ENCODE data around the gene NPEPL1.

GRCh38 chr20:57389690-57390245 lies 1.4 kb upstream of the RBM38 start:
- PRO-cap = no peak

GRCh38 chr20:57408060-57408717 lies 17.0 kb downstream of the RBM38 start:
- PRO-cap = no peak

GRCh38 chr20:57495081-57495635 lies 29.8 kb downstream of the CTCFL start:
- PRO-cap = no peak

DNA sequence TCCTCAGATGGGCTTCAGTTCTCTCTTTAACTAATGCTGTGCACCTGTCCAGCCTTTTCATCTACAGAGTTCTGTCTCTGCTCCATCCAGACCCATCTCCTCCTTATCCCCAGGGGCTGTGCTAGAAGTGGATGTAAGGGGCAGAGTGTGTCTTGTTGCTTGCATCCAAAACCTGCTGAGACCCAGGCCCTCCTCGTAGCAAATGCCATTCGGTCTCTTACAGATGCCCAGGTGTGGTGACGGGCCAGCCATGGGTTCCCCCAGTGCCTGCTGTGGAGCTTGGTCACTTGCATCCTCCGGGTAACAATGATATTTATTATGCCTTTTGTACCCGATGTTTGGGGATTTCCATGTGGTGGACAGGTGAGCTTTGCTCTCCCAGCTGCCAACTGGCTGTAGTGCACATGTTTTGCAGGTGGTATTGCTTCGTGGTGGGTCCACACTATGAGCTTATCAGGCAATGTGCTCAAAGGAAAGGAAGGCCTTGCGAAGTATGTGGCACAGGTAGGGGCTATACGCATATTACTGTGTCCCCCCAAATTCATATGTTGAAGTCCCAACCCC lies 4.1 kb upstream of the CTCFL start:
- PRO-cap = no peak

- PRO-cap = no peak
Measured at GRCh38 chr20:57562369-57562851, 1.5 kb downstream of the PCK1 start.

DNA sequence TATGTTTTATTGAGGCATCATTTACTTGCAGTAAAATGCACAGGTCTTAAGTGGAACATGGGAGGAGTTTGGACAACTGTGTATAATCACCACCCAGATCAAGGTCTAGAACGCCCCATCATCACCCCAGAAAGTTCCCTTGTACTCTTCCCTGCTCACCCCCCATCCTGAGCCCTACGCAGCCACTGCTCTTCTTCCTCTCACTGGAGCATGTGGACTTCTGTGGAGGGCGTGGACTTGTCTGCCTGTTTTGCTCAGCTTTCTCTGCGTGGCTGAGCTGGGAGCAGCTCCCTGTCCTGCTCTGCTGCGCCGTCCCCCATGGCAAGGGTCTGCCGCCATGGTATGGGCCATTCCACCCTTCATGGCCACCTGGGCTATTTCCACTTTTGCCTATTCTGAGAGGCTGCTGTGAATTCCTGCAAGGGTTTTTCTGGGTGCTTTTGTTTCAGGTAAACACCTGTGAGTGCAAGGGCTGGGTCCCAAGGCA lies 19.6 kb downstream of the PCK1 start:
- PRO-cap = no peak

DNA sequence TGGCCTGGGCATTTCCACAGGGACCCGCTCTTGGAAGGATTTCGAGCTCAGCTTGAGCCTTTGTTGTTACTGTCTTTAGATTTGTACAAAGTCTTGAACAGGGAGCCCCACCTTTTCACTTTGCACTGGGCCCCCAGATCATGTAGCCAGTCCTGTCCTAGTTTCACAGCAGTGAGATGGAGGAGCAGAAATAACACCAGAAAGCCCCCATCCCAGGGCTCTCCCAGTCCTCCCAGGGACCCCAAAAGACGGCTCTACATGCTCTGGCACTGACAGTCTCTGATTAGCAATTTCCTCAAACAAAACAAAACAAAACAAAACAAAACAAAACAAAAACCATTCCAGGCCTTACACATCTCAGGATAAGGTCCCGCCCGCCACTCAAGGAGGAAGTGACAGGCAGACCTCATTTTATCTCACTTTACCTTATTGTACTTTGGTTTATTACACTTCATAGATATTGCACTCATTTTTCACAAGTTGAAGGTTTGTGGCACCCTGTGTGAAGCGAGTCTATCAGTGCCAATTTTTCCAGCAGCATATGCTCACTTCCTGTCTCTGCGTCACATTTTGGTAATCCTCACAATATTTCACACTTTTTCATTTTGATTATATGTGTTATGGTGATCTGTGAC lies 15.3 kb downstream of the ZBP1 start:
- PRO-cap = no peak

GRCh38 chr20:57709372-57709648 lies 505 bp downstream of the PMEPA1 start:
- PRO-cap = no peak

- PRO-cap = no peak
Measured at GRCh38 chr20:57709649-57709881, 250 bp downstream of the PMEPA1 start.

- PRO-cap = no peak
Measured at GRCh38 chr20:57714440-57714903, 4.7 kb upstream of the PMEPA1 start.

DNA sequence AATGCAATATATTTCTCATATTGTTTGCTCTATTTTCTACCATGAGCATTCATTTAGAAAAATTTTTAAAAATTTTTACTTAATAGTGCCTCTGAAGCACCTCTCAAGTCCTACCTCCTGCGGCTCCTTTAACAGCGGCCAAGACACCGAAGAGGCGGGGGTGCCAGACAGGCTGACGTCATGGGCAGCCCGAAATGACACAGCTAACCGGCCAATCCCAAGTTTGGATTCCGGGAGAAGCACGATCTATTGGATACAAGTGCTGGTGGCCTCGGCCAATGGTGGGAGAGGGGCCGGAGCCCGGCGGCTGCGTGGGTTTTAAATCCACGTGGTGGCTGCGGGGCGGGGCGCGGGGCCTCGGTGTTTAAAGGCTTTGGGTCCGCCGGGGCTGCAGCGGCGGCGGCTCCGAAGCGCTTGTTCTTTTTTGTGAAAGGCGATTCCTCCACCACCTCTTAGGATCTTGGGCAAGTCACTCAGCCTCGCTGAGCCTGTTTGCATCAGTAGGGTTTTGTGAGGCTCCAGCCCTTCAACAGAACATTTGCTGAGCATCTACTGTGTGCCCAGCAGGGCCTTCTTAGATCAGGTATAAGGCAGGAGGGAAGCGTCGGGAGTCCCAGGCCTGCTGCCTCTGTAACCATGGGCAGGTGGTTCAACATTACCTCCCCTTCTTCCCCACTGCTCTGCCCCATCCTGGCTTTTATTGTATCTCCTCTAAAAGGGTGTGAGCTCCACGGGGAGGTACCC lies 8.7 kb upstream of the PMEPA1 start:
- PRO-cap = no peak

GRCh38 chr20:57747906-57748312 lies 38.1 kb upstream of the PMEPA1 start:
- PRO-cap = no peak

- PRO-cap = no peak
Measured at GRCh38 chr20:57773942-57774322, 64.1 kb upstream of the PMEPA1 start.

GRCh38 chr20:58308659-58309601 lies 585 bp upstream of the RAB22A start:
- PRO-cap = bidirectional peak, plus-strand start at chr20:58309736, minus-strand start at chr20:58309428

DNA sequence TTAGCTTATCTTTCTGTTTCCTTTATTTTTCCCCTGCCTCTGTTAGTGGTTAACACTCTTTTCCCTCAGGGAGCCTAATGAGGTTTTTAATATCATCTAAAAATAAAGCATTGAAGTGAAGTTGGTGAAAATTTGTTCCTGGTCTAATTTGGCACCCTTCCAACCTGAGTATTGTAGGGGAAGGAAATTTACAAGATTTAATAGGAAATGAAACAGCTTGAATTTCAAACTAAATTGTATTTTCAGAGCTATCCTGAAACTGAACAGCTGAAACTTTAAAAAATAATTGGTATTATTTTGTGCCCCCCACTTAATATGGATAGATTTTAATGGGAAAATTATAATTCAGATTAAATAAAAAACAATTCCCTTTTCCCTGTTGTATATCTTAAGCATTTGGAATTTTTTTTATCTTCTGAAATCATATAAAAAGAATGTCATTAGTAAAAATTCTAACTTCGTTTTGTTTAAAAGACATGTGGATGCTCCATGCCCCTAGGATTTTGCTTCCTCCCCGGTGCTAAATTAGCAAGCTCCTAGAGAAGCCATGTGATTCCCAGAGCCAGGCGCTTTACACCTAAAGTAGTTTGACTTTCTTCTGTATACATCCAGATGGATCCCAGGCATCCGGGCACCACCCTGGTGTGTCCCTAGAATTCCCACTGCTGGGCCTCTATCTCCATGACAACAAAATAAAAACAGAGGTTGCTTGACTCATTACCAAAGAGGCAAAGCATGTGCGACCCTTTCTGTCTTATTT lies 27.8 kb upstream of the VAPB start:
- PRO-cap = no peak

DNA sequence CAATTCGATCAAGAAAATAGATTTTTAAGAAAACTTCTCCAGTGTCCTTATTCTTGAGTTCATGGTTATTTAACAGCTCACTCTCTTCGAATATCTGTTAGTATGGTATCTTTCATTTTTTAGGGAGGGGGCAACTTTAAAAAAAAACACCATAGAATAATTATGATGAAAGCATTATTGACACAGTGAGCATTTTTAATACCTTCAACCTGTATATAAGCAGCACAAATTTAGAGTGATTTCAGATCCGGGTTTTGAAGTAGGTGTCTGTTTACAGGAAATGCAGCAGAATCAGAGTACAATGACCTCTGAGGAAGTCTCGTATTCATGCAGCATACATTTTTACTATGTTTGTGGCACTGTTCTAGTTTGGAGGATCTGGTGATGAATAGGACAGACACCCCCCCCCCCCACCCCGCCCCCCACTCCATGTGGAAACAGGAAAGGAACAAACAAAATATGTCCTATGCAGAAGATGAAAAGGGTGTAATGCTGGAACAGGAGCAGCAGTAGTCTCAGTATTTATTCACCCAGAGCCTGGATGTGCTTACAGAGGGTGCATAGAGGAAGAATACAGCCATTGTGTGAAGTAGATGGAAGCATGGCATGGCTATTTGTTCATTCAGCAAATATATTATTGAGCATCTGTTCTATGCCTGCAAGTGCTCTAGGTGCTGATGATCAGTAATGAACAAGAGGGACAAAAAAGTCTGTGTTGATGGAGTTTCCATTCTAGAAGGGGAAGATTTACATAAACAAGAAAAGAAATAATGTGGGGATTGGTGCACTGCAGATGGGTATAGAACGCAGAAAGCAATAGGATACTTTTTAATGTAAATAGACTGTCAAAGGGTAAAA lies 19.7 kb downstream of the VAPB start:
- PRO-cap = no peak

GRCh38 chr20:58661823-58662367 lies 10.8 kb downstream of the STX16 start:
- PRO-cap = no peak

- PRO-cap = bidirectional peak, plus-strand start at chr20:58692800, minus-strand start at chr20:58692708
Measured at GRCh38 chr20:58692418-58693011, at the start of gene NPEPL1. TSS of gene NPEPL1 (plus strand) at chr20:58692800.

GRCh38 chr20:58693012-58693812 lies 612 bp downstream of the NPEPL1 start:
- PRO-cap = no peak

GRCh38 chr20:58785347-58785643 lies 92.7 kb downstream of the NPEPL1 start:
- PRO-cap = no peak